Jejunum (tissue), 1 donor: ENCODE measurements around a stretch of chr14.

DNA sequence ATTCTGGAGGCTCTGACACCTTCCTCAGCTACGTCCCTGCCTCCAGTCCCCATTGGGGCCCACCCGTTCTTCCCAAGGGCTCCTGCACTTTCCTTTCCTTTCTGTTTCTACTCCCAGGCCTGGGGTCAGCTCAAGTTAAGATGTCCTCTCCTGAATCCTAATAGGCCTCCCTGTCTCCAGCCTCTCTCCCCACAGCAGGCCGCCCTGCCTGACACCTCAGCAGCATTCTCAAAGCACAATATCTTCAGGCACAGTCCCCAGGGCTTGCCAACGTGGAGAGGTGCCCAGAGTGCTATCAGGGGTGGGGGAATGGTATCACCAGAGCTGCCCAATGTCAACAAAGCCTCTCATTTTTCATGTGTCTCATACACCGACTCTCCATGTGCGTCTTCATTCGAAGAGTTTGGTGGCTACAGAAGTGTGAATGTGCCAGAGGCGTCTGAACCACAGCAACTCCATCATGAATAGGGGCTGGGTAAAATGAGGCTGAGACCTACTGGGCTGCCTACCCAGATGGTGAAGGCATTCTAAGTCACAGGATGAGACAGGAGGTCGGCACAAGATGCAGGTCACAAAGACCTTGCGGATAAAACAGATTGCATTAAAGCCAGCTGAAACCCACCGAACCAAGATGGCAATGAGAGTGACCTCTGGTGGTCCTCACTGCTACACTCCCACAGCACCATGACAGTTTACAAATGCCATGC is 122.9 kb downstream of the FOXN3 start:
- PRO-cap, result no peak

GRCh38 chr14:89308378-89309028 is 108.5 kb downstream of the FOXN3 start:
- PRO-cap, result no peak

- PRO-cap, result no peak
These were observed 101.9 kb downstream of the FOXN3 start for GRCh38 chr14:89314643-89316057.

- PRO-cap, result no peak
These were observed 51.5 kb downstream of the FOXN3 start for GRCh38 chr14:89365556-89365908.

DNA sequence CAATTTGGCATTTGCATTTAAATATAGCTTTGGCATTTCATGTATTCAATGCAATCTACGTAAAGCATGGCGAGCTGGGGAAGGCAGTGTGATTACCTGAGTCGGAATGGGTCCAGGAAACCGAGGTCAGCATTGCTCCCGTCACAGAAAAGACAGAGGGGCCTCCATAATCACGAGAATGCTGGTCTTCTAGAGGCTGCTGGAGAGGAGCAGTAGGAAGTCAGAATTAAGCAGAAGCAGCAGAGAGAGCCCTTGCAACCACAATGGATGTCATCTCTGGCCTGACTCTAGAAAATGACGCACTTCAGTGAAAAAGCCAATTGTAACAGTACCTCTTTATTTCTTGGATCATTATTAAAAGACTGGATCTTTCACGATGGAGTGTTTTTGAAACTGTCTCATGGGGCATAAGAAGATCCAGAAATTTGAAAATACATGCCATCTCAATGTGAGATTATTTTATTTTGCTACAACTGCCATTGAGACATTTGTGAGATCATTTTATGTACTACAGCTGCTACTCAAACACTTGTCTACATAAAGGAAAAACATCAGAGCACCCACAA is 69.5 kb upstream of the FOXN3 start:
- PRO-cap, result no peak

- PRO-cap, result no peak
These were observed 255.9 kb upstream of the FOXN3 start for GRCh38 chr14:89672867-89673447.

- PRO-cap, result no peak
These were observed 18.1 kb downstream of the PSMC1 start for GRCh38 chr14:90274438-90274773.

DNA sequence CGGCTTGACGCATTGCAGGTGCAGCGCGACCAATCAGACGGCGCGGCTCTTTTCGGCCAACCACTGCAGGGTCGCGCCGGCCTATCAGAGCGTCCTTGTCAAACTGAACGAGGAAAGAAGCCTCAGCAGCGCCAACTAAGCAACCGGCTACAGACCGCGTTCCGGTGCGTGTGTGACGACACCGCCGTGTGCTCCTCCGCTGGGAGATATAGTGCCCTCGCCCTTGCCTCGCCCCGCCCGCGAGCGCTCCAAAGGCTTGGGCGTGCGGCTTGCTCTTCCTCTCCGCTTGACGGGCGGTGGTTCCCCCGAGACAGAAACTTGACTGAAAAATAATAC is 13.6 kb upstream of the CALM1 start:
- PRO-cap, result bidirectional peak, plus-strand start at position 152 of the sequence, minus-strand start outside the sequence

DNA sequence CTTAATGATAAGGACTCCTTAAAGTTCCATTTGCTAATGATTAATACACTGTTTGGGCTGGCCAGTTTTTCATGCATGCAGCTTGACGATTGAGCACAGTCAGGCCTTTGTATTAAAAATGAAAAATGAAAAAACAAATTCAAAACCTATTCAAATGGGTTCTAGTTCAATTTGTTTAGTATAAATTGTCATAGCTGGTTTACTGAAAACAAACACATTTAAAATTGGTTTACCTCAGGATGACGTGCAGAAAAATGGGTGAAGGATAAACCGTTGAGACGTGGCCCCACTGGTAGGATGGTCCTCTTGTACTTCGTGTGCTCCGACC is 8.1 kb downstream of the CALM1 start:
- PRO-cap, result no peak

DNA sequence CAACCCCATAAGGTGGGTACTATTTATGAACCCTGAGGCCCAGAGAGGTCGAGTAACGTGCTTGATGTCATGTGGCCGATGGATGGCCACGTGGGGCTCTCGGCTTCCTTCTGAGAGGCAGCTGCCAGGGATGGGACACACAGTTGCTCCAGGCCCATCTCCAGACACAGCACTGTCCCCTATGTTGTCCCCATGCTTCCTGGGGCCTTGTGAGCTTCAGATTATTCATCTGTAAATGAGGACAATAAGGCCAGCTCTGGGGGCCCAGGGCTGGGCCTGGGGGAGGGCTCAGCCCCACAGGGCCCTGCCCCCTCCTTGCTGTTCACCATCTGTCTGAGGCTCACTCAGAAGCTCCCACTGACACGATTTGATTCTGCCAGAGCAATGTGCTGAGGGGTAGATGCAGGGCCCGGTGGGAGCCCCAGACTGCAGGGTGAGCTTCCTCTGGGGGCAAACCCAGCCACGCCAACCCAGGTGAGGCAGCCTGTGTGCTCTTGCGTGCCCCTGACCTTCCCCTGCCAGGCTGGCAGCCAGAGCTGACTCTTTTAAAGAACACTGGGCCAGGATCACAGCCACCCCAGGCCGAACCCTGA is 115.2 kb downstream of the CALM1 start:
- PRO-cap, result no peak

DNA sequence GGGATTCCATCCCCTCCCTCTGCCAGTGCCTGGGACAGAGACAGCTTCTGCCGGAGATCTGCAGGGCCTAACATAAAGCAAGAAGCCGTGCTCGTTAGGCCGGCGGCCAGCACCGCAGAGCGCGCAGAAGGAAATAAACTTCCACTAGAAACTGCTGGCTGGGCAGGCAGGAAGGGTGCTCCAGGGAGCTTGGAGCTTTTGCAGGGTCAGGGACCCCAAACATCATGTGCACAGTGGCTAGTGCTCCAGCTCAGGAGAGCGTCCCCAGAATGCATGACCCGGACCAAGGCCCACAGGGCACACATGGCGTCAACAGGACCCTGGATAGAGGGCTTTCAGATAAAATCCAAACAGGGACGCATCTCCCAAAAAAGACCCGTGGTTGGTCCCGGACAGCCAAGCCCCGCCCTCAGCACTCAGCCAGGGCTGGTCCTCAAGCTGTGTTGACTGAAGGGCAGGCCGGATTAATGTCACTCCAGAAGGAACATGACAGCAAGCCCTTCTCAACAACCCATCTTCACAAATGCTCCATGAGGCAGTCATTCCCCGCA is 121.3 kb downstream of the CALM1 start:
- PRO-cap, result no peak

- PRO-cap, result no peak
These were observed 185.8 kb downstream of the TTC7B start for GRCh38 chr14:90630247-90630942.

DNA sequence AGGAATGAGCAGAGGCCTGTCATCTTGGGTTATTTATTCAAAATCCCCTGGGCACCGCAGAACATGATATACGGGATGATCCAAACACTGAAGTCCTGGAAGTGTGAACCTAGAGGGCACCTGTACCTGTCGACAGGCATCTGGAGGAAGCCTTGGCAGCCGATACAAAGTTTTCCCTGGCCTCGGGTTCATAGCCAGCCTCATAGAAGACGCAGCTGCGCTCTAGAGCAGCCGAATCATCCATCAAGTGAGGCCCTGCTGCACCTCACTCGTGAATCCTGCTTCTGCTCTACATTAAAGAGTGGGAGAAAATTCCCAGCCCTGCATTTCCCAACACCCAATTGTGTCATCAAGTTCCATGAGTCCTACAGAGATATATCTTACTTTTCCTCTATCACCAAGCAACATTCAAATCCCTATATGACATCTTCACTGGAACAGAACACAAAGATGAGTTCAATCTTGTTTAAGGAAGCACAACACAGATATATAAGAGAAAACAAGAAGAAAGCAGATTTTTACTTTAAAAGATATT is 139.4 kb downstream of the TTC7B start:
- PRO-cap, result no peak

- PRO-cap, result no peak
These were observed 35.7 kb downstream of the TTC7B start for GRCh38 chr14:90780441-90781036.

DNA sequence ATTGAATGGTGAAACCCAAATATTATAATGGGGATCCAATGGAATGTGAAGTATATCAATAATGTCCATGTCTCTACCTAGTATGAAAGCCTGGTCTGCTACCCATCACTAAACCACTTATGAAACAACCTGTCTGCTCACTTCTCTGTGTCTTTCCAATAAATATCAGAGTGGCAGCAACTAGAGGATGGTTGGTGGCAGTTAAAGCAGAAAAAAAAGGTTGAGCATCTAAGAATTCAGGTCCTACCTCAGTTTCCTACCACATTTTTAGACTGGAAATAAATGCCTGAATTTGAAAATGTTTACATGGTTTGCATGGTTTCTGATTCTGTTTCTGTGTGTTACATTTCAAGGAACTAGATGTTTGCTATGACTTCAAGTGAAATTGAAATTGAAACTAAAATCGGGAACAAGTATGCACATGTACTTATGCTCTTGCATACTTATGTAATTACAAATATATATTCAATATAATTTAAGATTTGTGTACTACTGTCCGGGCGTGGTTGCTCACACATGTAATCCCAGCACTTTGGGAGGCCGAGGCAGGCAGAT is 38.1 kb downstream of the RPS6KA5 start:
- PRO-cap, result no peak

DNA sequence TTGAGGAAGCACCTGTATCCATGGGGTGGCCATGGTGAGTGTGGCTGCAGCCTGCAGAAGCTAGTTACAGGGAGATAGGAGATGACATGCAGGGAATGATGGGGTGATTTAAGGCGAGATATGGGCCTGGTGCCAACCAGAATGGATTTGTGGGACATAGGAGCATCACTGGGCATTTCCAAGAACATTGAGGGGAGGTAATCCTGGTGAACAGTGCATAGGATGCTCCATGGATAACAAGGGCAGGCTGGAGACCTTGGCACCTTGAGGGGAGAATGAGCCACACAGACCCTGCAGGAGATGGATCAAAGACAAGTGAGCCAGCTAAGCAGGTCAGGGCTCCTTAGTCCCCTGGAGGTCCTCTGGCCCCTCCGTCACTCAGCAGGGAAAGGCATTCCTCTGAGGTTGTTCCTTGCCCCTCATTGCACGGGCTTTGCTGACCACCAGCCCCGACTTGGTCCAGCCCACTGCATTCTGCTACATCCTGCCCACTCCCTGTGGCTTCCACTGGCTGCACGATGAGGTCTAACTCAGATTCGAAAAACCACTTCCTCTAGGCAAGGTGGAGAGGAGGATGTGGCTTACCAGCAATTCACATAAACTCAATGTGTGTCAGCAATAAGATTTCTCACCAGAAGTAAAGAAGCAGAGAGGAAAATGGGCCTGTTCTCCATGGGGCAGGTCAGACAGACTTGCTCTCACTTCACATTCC is 15.0 kb downstream of the GPR68 start:
- PRO-cap, result no peak

DNA sequence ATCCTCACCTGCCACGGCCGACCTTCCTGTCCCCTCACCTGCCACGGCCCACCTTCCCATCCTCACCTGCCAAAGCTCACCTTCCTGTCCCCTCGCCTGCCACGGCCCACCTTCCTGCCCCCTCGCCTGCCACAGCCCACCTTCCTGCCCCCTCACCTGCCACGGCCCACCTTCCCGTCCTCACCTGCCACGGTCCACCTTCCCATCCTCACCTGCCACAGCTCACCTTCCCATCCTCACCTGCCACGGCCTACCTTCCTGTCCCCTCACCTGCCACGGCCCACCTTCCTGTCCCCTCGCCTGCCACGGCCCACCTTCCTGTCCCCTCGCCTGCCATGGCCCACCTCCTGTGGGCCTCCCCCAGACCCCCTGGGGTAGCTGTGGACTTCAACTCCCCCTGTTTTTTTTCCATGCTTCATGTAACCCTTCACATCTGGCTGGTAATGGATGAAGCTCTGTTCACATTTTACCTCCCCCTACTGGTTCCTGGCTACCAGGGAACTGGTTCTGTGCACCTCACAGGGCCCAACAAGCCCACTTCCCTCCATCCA is 48.8 kb upstream of the GPR68 start:
- PRO-cap, result no peak

DNA sequence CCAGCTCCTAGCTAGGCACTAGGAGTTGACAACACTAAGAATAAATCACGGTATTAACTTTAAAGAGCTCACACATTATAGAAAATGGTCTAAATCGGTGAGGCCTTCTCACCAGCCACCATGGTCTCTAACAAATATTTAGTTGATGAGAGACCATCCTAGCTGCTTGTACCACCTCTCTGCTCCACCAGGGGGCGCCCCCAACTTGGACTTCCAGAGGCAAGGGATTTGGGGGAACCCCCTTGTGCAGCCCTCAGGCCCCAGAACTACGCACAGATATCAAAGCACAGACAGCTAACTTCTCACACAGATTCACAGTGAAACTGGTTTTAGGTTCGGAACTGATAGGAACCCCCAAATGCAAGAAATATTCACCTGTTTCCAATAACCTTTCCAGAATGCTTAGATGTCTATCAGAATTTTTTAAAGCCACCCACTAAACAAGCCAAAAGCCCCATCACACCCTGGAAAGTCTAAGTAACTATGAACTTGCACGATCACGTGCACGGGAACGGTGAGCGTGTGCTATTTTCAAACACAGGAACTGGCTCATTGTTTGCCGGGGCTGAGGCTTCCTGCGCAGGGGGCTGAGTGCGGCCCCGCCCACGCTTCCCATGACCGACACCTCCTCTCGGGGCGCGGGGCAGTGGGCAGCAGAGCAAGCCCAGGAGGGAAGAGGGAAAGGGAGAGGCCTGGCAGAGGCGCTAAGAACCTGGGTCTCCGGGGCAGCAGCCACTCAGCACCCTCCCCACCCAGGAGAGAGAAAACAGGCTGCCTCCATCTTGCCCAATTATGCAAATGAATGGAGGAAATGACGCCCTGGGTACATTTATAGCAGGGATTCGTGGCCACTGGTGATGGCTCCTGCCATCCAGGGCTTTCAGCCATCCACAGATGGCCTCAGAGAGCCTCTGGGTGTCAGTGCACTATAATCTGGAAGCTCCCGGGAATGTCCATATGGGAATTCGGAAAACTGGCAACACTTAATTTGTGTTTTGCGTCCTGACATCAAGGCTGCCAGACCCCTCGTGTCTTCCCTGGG is 79.4 kb upstream of the GPR68 start:
- PRO-cap, result no peak

GRCh38 chr14:91377879-91378322 is 39.7 kb downstream of the CCDC88C start:
- PRO-cap, result no peak

GRCh38 chr14:91413637-91414114 is 3.9 kb downstream of the CCDC88C start:
- PRO-cap, result no peak